Skeletal muscle cell (primary cell): ENCODE data around the gene TSPOAP1.

GRCh38 chr17:57379333-57380147, 123.2 kb downstream of the MSI2 start:
- RRBS, result no CpG with 5 or more reads among the region's 12 CpGs

DNA sequence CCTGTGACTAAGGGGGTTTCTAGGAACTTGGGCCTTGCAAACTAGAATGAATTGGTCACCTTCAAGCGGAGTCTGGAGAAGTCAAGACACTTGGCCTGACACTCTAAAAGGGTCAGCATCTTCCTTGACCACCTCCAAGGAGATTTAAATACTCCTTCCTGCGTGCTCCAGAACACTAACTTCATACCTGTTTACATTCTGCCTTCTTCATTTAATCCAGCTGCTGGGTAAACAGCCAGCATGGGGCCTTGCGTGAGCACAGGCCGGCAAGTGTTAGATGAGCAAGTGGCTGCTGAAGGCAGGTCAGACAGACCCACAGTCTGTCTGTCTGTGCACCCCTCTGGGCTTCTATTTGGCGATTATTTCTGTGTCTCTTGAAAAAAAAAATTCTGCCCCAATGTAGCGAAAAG, 153.8 kb downstream of the MSI2 start:
- RRBS, result no CpG with 5 or more reads among the region's 6 CpGs

DNA sequence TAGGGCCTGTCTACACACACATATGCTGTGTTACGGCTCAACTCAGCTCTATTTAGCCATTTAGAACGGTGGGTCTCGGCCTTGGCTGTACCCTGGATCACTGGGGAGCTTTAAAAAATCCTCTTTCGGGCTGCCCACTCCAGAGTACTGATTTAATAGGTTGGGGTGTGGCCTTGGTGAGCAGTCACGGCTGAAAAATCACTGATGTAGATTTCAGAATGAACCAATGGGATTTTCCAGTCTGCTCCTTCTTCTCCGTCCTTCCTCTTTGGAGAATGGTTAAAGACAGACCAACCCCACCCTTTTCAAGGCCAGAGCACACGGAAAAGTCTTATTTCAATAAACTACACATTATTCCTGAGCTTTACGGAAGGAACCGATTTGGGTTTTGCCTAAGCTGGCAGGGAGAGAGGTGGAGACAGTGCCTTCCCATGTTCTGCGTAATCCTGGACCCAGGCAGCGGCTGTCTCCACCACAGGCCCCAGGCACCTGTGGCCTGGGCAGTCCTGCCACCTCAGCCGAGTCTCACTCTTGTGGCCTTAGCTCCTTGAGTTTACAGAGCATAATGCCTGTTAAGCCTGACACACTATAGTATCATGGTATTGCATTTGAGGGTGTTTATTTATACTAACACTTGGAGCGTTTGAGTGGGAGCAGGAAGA, 223.3 kb downstream of the CCDC182 start:
- RRBS, result no CpG with 5 or more reads among the region's 13 CpGs

DNA sequence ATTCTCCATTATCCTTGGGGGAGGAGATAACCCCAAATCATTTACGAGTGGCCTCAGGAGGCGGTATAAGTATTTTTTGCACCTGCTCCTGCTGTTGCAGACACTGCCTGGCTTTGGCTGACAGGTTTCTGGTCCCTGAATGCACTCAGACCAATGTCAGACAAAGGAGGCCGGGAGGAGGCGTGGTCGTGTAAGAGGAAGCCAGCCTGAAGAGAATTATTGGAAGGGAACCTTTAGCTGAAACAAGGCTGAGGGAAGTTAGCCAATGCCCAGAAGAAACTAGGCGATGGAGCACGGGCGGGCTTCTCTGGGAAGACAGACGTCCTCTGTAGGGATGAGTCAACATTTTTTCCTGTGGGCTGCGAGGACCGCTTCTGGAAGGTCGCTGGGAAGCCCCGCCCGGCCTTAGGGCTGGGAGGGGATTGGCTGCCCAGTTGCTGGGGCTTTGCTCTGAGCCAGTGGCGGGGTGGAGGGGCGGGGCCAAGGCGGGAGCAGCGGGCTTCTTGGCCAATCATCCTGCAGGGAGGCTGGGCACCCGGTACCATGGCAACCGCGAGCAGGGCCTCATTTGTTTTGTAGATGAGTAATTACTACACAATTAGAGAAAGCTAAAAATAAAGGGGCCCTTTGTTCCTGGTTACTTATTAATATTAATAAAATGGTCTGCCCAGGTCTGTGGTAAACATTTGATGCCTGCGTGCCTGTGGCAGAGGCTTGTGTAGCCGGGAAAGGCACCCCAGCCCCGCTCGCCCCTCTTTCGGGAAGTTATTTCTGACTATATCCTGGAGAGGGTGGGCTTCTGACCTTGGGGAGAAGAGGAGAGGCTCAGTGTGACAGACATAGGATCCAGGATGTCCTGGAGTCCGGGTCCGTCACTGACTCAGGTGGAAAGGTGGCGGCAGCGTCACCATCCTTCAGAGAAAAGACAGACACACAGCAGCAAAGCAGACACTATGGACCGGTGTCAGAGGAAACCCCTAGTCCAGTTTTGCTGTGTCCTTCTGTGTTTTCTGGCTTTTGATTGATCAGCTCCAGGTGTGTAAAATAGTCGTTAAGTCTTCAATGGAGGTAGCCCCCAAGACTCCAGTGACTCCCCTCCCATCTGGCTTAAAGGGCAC, 82.0 kb downstream of the CCDC182 start:
- RRBS, result 83% methylated on average over 3 of the region's 32 CpGs

DNA sequence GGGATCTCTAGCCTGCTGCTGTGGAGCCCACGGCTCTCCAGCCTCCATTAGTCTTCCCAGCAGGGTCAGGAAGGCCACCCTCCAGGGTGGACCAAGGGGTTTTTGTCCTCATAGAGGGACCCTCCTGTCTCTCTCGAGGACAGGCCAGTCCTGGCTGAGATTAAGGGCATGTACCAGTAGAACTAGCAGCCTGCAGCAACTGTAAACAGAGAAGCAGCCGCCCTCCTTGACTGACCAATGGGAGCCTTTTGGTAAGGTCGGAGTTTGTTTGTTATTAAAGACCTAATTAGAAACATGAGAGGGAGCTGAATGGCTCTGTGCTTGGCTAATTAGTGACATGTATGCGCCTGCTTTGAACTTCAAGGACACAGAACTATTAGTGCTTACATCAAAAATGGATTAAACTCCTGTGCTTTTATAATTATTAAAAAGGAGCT, 80.0 kb downstream of the CCDC182 start:
- RRBS, result no CpG with 5 or more reads among the region's 5 CpGs

GRCh38 chr17:57671705-57672532, 73.2 kb downstream of the CCDC182 start:
- RRBS, result no CpG with 5 or more reads among the region's 17 CpGs

GRCh38 chr17:57783052-57783824, 38.1 kb upstream of the CCDC182 start:
- RRBS, result 1% methylated on average over 9 of the region's 34 CpGs

GRCh38 chr17:57834166-57834855, 15.5 kb downstream of the MRPS23 start:
- RRBS, result no CpG with 5 or more reads among the region's 15 CpGs

DNA sequence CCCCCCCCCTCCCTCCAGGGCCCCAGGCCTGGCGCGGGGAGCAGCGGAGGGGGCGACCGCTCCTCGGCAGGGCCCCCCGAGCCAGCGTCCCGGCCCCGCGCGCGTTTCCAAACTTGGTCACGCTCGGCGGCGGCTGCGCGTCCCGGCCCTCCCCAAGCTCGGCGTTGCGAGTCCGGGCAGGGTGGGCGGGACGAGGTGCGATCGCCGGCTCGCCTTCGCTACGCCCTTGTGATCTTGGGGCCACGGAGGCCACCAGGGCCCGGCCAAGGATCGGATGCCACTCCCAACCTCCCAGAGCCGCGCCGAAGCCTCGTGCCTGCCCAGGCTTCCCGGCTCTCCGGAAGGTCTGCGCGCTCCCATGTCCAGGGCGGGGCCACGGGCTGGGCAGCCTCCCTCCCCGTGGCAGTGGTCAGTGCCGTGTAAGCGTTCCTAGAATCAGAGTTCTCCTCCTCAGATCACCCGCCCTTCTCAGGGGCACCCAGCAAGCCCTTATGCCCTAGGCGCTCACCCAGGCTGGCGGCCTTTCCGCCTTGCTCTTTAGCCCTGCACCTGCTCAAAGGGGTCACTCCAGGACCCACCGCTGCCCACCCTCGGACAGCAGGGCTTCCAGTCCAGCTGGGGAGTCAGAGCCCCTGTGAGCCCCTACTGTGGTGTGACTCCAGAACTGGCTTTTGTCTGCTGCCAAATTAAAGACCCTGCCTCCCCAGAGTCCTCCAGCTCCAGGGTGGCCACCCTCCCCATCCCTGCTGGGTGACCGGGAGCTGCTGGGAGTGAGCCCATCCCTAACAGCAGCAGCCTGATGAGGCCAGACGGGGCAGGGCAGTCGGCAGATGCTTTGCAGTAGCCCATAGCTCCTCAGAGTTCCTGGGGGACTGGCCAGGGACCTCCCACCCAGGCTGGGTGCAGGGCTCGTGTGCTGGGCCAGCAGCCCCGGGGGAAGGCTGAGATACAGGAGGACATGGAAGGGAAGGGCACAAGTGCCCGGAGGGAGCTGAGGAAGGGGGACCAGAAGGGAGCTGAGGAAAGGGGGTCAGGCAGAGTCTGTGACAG, 12.3 kb upstream of the MRPS23 start:
- RRBS, result 10% methylated on average over 26 of the region's 60 CpGs

DNA sequence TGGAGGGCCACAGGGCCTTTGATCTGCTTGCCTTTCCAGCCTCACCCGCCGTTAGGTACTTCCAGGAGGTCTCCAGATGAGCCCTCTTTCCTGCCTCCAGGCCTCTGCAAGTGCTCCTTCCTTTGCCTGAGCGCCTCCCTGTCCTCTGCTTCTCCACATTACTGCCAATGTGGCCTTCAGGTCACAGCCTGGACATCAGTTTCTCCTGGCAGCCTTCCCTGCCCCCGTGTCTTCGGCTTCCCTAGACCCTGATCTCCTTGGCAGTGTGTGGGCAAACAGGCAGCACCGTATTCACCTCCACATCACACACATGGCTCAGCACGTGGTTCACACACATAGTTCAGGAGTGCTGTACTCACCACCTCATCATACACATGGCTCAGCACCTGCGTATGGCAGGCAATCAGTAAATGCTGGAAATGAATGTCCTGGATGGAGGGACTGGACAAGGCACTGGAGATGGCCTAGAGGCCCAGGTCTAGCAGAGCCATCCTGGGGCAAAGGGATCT, 26.4 kb upstream of the MRPS23 start:
- RRBS, result no CpG with 5 or more reads among the region's 8 CpGs

DNA sequence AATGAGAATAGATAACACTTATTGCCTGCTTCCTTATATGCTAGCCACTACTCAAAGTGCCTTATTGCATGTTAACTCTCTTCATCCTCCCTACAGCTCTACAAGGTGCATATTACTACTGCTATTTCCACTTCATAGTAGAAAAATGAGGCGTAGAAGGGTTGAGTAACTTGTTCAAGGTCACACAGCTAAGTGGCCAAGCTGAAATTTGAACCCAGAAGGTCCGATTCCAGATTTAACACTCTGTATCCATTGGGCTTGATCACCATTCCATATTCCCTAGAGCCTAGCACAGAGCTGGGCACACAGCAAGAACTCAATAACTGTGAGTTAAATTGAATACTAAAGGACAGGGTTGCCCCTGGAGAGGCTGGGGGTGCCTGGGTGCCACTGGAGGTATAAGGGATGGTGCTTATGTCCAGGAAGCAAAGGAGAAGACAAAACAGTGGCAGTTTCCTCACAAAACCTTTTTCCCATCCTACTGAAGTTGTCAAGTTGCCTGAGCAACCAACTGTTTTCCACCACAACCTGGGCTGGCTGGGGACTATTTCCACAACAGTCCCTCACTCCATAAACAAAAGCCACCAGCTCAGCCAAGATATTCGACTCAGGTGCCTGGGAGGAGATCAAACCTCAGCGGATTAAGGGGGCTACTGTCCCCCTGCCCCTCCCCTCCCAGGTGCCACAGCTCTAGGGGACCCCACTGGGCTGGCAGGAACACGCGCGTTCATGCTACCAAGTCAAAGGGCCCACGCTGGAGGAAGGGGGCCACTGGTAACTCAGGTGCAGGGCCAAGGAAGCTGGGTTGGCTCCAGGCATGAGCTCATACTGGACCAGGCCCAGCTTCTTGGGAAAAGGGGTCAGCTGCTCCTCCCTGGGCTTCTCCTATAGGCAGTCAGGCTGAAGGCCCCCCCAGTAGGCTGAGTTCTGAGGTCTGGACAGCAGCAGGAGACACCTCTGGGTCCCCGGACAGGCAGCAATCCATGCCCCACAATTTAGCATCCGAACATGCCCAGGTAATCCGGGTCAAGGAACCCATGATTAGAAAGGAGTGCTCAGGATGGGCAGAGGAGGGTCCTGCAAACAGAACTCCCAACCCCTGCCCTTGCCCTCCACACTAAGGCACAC, 45.6 kb upstream of the MRPS23 start:
- RRBS, result 57% methylated on average over 2 of the region's 11 CpGs

DNA sequence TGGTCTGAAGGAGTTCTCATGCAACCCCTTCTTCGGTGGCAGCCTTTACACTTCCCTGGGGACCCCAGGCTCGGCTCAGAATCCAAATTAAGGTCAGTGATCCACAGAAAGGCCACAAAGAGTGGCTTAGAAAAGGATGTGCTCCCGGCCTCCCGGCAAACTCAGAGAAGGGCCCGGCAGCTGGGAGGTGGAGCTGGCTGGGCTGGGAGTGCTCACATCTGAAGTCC, 13.3 kb downstream of the CUEDC1 start:
- RRBS, result no CpG with 5 or more reads among the region's 5 CpGs

DNA sequence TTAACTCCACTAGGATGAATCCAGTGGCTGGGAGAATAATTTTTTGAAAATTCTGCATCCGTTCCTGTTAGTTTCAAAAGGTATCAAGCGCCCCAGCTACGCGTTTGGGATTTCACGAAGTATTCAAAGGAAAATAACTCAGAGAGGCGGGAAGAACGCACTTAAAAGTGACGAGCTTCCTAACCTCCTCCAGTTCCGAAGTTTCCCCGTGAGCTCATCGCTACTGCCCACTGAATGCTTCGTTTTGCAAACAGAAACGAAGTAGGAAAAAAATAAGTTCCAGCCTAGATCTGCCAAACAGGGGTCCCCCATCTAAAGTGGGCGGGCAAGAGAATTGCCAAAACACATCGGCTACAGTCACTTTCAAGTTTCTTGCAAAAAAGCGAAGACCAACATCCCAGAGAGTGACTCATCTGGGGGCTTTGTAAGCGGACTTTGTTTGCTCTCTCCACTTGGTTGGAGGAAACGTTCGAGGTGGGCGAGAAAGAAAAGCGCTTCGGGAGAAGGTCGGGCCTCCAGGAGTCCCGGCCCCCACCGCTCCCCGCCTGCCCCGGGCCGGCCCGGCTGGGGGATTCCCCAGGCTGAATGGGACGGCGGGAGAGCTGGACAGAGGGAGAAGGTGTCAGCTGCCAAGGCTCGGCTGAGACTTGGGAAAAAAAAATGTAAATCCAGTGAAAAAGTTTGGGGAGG, 1.2 kb downstream of the VEZF1 start:
- RRBS, result no CpG with 5 or more reads among the region's 32 CpGs

- RRBS, result no CpG with 5 or more reads among the region's 2 CpGs
These were observed 4.4 kb upstream of the VEZF1 start for GRCh38 chr17:57992375-57992966.

GRCh38 chr17:58085593-58086284, 2.5 kb downstream of the DYNLL2 start:
- RRBS, result no CpG with 5 or more reads among the region's 6 CpGs

DNA sequence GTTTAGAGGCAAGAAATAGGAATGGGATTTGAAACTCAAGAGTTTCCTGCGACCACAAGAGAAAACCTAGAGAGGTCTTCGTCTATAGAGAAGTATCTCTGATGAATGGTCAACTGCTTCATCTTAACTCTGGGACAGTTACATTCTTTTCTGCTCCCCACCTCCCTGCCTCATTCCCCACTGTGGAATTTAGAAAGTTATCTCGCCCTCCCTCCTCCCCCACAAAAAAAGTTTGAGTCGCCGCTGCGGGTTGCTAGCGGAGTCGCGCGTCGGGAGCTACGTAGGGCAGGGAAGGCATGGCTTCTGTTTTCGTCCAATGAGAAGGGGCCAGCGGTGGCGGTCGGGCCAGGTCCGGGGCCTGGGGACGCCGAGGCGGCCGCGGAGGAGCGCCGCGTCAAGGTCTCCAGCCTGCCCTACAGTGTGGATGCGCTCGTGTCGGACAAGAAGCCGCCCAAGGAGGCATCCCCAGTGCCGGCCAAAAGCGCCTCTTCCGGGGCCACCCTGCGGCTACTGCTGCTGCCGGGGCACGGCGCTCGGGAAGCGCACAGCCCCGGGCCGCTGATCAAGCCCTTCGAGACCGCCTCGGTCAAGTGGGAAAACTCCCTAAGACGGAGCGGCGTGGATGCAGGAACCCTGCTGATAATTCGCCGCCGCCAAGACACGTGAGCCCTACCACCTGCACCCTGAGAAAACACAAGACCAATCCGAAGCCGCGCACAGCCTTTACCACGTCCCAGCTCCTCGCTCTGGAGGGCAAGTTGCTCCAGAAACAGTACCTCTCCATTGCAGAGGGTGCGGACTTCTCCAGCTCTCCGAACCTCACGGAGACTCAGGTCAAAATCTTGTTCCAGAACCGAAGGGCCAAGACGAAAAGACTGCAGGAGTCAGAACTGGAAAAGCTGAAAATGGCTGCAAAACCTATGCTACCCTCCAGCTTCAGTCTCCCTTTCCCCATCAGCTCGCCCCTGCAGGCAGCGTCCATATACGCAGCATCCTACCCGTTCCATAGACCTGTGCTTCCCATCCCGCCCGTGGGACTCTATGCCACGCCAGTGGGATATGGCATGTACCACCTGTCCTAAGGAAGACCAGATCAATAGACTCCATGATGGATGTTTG, 8.9 kb downstream of the OR4D1 start:
- RRBS, result no CpG with 5 or more reads among the region's 67 CpGs

DNA sequence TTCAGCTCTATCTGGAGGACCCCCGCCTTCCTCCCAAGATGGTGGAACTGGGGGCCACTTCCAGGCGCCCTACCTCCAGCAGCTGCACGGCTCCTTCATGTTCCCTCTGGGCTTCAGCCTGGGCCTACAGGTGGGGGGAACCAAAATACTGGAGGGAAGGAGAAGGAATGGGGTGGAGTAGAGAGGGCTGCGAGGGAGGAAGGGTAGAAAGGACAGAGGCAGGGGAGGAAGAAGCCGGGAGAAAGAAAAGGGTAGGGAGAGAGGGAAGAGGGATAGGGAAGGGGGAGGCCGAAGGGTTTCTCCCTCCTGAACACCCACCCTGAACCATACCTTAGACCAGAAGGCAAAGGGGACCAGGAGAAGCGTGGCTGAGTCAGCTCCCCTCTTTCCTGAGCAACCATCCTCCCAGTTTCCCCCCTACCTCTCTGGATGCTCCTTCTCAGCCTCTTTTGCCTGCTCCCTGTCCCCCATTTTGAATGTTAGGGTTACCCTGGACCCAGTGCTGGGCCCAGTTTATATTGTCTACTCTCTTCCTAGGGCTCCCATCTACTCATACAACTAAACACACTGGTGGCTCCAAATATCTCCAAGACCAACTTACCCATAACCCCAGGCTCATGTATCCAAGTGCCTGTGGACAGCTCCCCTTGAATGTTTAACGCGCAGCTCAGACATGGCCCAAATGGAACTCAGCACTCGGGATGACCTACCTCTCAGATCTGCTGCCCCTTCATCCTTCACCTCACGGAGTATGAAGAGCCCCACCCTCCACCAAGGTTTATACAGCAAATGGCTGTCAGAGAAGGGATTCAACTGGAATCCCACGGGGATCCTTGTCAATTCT, 7.9 kb downstream of the TSPOAP1 start:
- RRBS, result no CpG with 5 or more reads among the region's 12 CpGs

GRCh38 chr17:58328425-58329334, at the start of gene TSPOAP1:
TSPOAP1 (minus strand) TSS chr17:58328795.
- RRBS, result 12% methylated on average over 3 of the region's 24 CpGs

DNA sequence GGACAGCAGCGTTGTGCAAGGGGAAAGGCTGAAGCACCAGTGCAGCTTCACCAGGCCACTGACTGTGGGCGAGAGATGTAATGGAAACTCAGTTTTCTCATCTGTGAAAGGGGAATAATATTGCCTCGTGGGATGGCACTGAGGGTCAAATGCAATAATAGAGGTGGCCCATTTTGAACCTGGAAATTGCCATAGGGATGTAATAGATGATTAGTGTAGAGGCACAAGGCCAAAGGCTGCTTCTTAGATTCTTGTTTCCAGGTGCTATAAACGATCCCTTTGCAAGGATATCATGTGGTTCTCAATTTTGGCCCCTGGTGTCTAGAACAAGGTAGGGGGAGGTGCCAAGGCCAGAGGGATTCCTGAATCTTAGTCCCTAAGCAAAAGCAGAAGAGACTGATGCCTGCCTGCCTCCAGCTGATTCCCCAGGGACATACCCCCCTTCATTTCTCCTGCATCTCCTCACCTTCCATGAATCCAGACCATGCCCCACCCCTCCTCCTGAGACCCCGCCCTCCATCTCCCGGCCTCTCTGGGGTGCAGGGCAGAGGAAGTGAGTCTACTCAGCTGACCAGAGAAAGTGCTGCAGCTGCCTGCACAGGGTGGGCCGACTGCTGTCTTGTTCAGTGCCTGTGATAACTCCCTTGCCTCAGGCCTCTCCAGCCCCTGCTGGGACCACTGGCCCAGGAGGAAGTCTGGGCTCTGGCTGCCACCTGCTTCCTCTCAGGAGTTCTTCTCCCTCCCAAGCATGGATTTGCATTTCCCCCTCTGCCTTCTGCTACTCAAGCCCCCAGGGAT, 10.2 kb upstream of the TSPOAP1 start:
- RRBS, result no CpG with 5 or more reads among the region's 7 CpGs

- RRBS, result no CpG with 5 or more reads among the region's 8 CpGs
These were observed 32.0 kb upstream of the SUPT4H1 start for GRCh38 chr17:58383818-58384662.